Tibial artery (tissue), 1 donor: Measurements from ENCODE around the gene TEAD1.

GRCh38 chr11:10800391-10801215 is 8.1 kb downstream of the EIF4G2 start:
- PRO-cap: no peak

GRCh38 chr11:10803688-10804897 is 4.6 kb downstream of the EIF4G2 start:
- PRO-cap: no peak

GRCh38 chr11:10807374-10808335 is 1.1 kb downstream of the EIF4G2 start:
- PRO-cap: unidirectional peak, plus-strand start at chr11:10807880; unidirectional peak, plus-strand start at chr11:10807978; bidirectional peak, plus-strand start at chr11:10808085, minus-strand start at chr11:10808084

DNA sequence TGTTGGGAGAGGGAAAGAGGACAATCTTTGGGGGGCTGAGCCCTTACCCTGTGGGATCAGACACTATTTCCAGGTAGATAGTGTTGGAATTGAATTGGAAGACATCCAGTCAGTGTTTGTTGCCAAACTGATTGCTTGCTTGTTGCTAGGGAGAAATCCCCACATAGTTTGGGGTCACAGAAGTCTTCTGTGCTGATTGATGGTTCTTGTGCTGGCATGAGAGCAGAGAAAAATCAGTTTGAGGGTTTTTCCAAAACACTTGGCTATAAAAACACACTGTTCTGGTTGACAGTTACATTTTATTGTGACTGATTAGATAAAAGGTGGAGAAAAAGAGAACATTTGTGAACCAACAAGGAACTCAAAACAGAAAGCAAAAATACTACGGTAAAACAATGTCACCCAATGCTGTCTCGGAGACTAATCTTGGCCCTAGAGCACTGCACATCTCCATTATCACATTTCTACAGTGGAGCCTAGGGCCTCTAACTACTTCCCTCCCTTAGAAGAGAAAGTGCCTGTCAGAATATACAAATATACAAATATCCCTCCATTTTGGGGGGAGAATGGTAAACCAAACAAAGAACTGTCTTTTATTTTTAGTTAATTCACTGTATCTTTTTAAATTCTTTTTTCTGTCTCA is 14.5 kb upstream of the EIF4G2 start:
- PRO-cap: no peak

DNA sequence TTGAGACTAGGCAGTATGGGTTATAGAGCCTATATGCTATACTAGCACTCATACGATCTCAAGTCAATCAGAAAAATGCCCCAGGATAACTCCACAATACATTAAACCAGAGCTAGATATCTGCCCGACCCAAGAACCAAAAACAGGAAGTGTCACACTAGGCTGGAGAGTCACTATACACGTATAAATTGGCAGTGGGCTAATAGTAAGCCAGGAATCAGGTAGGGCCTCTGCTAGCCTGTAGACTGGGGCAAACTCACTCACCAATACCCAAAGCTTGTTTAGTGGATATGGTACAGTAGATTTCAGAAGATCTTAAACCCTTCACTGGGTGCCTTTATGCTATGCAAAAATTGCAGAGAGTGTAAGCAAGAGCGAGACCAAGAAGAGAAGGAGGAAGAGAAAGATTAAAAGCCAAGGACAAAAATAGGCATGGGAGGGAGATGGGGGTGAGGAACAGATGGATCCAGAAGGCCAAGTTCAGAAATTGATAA is 16.2 kb upstream of the EIF4G2 start:
- PRO-cap: no peak

DNA sequence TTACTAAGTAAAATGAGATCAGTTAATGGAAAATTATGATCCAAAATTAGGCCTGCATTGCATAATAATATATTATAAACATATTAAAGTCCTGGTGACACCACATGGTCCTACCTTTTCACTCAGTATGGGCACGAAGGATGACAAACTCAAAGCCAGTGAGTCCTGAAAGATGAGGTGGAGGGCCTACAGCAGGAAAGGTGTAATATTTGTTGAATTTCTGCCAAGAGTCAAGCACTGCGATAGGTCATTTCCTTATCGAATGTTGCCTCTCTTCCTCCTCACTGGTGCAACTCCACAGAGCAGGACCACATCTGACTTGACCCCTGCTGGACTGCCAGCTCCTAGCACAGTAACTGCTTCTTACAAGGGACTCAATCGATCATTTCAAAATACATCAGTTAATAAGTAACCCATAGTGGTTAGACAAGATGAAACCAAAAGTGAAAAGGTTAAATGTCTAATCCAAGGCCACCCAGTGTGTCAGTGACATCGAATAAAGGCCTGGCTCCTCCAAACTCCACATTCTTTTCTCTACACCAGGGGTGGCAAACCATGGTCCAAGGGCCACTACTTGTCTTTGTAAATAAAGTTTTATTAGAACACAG is 98.4 kb upstream of the CSNK2A3 start:
- PRO-cap: no peak

DNA sequence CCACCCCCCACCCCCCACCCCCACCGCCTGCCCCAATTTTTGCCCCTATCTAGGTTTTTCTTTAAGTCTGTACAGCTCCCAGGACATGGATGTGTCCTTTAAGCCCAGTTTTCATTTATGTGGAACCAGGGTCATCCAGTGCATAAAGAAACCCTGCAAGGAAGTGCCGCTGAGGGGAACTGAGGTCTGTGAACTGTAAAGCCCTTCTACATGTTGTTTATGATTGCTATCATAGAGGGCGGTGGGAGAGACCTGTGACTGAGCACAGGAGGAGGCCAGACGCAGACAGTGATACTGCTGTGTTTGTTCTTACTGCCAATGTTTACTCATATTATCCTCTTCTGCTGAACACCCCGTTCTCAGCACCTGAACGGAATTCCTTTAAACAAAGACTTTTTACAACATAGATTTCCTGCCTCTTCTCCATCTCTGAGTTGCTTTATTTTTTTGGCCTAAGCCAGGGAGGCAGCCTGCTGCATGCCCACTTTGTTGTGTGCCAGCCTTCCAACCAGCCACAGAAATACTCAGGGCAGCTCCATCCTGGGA is 949 bp upstream of the GALNT18 start:
- PRO-cap: no peak

DNA sequence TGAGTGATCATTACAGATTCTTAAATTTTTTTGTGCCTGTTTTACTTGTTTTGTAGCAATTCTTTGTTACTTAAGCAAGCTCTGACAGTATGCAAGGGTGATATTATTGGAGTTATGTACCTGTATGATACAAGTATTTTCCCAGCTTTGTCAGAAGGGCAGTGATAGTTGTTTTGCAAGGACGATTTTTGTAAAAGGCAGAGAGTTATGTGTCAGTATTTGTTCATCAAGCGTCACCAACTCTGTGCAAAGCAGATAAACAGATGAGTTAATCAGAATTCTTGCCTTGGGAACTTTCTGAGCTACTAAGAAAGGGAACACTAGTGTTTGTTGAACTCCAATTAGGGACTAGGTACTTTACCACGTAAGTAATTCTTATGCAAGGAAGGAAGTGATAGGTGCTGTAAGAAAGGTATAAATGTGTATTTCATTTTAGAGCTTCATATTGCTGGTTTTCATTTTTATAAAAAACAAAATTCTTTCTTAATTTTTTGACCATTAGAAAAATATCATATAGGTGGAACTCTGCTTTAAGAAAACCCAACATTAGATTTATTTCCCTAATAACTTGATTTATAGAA is 1.5 kb downstream of the USP47 start:
- PRO-cap: bidirectional peak, plus-strand start at position 340 of the sequence, minus-strand start at position 244 of the sequence

DNA sequence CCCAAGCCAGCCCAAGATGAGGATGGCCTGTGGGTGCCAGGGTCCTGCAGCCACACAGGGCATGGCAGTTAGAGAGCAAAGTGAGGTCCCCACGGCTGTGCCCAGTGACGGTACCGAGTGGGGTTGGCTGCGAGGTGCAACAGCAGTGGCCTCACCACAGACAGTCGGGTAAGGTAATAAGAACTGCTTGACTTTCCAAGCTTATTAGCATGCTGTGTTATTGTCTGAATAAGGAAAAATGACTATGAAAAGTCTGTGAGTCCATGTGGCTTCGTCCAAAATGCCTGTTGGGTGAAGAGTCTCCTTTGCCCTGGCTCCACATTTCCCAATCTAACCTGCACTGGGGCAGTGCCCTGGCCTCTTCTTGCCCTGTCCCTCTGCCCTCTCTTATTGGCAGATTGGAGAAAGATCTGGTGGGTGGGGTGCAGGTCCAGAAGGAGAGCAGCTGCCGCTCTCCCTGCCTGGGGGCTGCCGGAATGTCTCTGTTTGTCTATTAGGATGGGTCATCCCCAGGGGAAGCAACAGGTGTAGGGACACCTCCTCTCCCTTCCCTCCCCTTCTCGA is 40.9 kb downstream of the DKK3 start:
- PRO-cap: no peak

- PRO-cap: unidirectional peak, plus-strand start at chr11:12007071
These were observed 1.7 kb downstream of the DKK3 start for GRCh38 chr11:12006581-12007347.

DNA sequence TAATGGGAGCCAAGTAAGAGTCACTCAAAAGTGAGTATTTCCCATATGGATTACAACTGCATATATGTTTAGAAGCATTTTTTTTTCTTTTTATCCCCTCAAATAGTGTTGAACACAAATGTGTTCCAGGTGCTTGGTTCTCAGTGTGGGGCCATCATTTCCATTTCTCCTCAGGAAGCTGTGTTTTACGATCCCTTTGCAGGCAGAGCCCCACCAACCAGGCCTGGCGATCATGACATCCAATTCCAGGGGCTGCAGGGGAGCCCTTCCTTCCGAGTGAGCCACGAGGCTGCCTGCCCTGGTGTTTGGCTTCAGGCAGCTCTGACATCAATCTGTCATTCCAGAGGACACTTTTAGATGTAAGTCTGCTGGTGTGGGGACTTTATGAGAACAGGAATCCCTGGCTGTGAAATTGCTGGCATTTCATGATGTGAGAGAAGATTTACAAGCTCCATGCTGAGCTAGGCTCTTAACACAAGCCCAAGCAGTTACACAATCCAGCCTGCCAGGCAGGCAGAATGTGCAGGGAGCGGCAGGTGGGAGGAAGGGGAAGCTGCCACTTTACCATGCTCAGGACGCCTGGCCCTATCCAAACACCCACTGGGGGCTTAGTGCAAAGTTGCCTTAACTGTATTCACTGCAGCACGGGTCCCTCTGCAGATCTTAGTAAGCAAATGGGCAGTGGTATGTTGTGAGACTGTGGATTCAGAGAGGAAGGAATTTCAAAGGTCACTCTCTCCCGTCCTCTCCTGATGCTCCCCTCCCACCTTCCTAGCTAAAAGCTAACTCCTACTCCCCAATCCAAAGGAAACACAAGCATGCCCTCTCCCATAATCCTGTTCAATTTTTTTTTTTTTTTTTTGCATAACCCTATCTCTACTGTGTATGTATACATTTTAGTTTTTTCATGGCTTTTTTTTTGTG is 43.5 kb upstream of the MICAL2 start:
- PRO-cap: bidirectional peak, plus-strand start at position 500 of the sequence, minus-strand start at position 417 of the sequence

- PRO-cap: unidirectional peak, plus-strand start at chr11:12076813
These were observed 34.0 kb upstream of the MICAL2 start for GRCh38 chr11:12076039-12077058.

- PRO-cap: no peak
These were observed 19.7 kb upstream of the MICAL2 start for GRCh38 chr11:12090430-12091324.

DNA sequence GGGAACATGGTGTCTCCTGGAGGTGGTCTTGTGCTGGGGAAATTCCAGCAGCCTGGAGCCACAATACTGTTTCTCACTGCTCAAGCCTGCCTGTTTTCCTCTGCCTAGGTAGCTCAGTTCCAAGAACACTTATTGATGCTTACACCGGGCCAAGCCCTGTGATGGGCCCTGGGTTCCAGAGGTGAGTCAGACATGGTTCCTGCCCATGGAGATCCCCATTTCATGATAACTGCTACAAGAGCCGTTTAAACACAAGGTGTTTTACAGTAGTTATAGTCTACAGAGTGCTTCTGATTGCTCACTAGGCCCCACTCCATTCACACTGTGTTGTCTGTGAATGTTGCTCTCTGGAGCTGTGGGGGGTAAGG is 813 bp upstream of the MICAL2 start:
- PRO-cap: no peak

DNA sequence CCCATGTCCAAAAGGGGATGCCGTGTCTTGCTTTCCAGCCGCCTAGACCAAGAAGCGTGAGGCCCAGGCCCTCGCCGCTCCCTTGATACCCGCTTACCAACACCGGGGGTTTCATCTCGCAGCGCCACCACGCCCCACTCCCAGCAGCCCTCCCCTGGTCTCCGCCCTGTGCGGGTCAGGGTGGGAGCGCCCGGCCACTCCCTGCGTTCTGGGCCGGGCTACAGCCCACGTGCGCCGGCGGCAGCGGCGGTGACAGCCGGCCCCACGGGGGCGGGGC is 224 bp upstream of the MICAL2 start:
- PRO-cap: bidirectional peak, plus-strand start outside the sequence, minus-strand start at position 140 of the sequence

DNA sequence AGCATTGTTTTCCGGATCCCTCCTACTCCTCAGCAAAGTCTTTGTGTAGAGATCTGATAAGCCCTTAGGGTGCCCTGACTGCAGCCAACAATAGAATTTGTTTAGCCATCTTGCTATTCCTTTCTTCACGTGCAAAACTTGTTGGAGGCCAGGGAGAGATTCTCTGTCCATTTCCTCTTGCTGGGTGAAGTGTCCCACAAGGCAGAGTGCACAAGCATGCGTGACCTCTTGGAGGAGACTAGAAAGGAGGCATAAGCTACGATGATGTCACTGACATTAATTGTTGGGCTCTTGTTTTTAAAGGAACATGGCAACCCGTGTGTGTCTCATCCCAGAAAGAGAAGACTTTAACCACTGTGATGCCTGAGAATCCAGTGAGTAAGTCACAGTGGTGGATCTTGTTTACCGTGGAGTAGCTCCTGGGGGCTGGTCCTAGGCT is 27.7 kb downstream of the MICAL2 start:
- PRO-cap: no peak

GRCh38 chr11:12170917-12171290 is 60.5 kb downstream of the MICAL2 start:
- PRO-cap: bidirectional peak, plus-strand start at chr11:12171165, minus-strand start at chr11:12171138

- PRO-cap: no peak
These were observed 127.8 kb upstream of the PARVA start for GRCh38 chr11:12249428-12250128.

- PRO-cap: no peak
These were observed 97.0 kb upstream of the PARVA start for GRCh38 chr11:12279973-12281151.

DNA sequence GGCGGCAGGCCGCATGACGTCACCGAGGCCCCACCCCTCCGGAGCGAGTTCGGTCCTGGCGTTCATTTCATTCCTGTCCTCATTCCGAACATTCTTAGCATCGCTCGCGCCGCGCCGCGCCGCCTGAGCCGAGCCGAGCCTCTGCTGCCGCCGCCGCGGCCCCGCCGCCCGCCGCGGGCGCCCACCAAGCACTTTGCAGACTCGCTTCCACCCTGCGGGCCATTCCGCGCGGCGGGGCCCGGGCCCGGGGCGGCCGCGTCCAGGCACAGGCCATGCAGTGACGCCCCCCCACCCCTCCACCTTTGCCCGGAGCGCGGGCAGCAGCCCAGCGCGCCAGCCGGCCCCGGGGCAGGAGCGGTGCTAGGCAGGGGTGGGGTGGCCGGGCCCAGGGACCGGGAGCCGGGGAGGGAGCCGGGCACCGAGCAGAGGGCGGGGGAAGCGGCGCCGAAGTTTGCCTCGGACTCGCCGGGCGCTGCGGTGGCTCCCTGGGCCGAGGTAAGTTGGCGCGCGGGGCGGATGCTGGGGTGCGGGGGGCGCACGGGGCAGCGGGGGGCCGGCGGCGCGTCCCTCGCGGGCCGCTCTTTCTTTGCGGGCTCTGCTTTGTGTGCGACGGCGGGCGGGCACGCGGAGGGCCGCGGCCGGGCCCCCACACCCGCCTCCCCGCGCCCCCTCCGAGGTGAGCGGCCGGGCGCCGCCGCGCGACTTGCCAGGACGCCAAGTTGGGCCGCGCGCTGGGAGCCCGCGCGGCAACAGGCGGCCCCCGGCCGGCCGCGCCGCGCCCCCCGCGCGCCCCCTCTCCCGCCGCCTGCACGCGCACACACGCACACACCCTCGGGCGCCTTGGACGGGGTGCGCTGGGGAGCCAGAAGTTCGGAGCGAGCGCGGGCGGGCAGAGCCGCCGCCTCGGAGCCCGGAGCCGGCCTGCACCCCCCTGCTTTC is at the start of gene TEAD1:
TSS of gene TEAD1 (plus strand) at position 82 of the 939 bp plus-strand sequence.
- PRO-cap: bidirectional peak, plus-strand start at position 33 of the sequence, minus-strand start outside the sequence; unidirectional peak, plus-strand start at position 425 of the sequence; bidirectional peak, plus-strand start at position 709 of the sequence, minus-strand start at position 723 of the sequence